Melanocyte of skin (primary cell): ENCODE data around the genes EGFR and CHCHD2.

DNA sequence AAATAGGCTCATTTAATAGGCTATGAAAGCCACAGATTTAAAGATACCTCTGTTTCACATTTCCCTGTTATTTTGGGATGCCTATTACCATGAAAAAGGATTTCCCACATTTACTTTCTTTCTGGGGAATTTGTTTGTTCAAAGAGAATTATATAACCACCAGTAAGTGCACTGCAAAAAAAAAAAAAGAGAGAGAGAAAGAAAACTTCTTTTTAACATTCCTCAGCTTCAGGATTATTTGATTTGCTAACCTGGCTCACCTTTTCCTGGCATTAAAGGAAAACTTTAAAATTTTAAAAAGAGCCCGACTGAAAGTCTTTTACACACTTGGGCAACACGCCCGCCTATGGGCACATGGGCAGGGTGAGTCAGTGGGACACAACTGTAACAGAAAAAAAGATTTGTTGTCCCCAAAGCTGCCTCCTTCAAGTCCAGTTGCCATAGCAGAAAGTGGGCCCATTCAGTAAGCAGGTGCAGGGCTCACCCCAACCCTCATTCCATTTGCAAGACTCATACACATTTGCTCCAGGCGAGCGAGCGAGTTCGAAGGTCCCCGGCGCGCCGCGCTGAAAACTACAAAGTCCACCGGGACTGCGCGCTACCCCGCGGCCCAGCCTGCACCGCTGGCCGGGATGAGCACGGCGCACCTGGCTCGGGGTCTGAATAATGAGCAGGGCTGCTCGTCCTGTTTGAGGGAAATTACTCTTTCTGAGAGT lies 1.4 kb downstream of the COBL start:
- CAGE, long polyA plus RNA, 2 experiments, result no peak in any of the 2 experiments

- CAGE, long polyA plus RNA, 2 experiments, result no peak in any of the 2 experiments
Measured at GRCh38 chr7:51340403-51340840, 23.8 kb upstream of the COBL start.

GRCh38 chr7:53811412-53811783 lies 730.8 kb upstream of the VSTM2A start:
- CAGE, long polyA plus RNA, 2 experiments, result no peak in any of the 2 experiments

DNA sequence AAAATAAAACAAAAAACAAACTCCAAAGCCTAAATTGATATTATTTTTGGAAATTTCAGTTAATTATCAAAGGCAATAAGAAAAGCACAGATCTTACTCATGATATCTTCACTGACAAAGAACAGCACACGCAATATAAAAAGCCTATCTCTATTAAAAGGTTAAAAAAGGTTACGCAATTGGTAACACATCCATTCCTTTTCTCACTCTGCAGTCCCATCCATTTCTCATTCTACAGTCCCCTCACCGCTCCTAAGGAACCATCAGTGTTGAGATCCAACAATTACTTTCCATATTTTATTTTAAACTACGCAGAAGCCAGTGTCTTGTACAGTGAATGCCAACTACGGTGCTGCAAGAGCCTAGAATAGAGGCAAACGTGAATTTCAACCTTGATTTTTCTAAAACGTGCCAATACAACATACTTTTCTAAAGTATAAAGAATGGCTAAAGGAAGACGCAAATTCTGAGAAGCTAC lies 1.2 kb downstream of the SEC61G start:
- CAGE, long polyA plus RNA, 2 experiments, result no peak in any of the 2 experiments

- CAGE, long polyA plus RNA, 2 experiments, result no peak in any of the 2 experiments
Measured at GRCh38 chr7:55018407-55019387, at the start of gene EGFR. Gene EGFR, plus strand, starts transcription at chr7:55019017.

GRCh38 chr7:55046175-55047284 lies 27.7 kb downstream of the EGFR start:
- CAGE, long polyA plus RNA, 2 experiments, result no peak in any of the 2 experiments

DNA sequence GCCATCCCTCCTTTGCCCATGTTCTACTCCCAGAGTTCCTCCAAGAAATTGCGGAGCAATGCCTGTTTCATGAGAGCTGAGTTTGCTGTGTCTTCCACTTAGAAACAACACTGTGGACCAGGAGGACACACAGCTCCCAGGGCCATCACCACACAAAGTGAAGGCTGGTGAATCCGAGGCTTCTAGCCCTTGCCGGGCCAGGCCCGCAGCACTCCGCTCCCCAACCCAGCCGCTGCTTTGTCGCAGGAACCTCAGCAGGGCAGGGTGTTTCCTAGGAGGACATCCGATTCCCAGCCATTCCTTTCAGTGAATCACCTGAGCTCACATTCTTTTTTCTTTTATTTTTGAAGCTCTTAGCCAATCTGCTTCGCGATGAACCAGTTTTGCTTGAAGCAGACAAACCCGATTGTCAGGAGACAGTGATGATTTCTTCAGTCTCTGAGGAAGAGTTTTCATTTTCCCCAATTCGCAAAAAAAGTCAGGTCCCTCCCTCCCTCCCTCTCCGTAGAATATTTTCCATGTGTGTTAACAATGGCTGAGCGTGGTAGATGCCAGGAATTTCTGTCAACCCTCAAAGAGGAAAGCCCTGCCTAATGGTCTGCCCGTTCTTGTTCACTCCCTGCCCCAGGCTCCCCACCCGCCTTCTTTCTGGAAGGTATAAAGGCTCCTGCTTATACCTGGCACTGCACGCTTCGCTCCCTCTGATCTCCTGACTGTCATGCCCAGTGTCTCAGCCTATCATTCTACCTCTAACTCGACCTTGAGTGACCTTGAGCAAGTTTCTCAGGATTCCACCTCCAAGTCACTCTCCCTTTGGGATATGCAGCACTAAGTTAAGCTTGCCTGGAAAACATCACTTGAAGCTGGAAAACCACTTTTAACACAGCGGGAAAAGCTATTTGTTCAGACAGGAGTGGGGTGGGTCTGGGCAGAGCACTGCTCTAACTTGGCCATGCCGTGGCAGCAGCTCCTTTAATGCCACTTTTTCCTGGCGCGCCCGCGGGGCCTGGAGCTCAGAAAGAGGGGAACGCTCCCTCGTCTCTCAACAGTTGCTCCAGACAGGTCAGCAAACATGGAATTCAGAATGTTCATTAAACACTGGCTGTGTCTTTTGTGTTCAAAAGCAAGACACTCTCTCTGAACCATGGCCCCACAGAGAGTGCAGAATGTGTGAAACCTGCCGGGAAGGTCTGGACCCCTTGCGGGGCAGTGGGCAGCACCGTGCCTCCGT lies 35.1 kb downstream of the EGFR start:
- CAGE, long polyA plus RNA, 2 experiments, result no peak in any of the 2 experiments

- CAGE, long polyA plus RNA, 2 experiments, result no peak in any of the 2 experiments
Measured at GRCh38 chr7:55100085-55100974, 81.5 kb downstream of the EGFR start.

DNA sequence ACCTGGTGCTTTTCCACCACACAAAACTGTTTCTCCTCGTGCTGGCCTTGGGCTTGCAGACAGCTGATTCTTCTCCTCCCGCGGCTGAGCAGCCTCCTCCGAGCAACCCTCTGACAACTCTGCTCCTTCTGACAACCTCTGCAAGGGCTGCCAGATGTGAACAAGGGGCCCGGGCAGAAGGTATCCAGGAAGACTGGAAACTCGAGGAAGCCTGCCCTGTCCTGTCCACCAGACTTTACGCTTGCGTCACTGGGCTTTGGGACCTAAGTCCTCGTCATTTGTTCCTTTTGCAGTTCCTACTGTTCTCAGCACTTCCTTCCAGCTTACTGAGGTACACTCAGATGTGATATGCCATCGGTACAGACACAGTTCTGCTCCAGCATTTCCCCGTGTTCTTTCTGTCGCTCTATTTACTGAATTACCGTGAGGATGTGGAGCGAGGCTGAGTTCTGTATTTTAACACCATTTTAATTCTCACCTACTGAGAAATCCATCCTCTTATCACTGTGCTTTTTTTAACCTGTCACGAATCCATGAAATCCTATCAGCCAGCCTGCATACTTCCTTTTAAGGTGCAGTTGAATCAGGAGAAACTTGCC lies 82.3 kb downstream of the EGFR start:
- CAGE, long polyA plus RNA, 2 experiments, result no peak in any of the 2 experiments

GRCh38 chr7:55130389-55131285 lies 111.8 kb downstream of the EGFR start:
- CAGE, long polyA plus RNA, 2 experiments, result no peak in any of the 2 experiments

- CAGE, long polyA plus RNA, 2 experiments, result no peak in any of the 2 experiments
Measured at GRCh38 chr7:55132387-55132811, 113.6 kb downstream of the EGFR start.

GRCh38 chr7:55177508-55178013 lies 158.7 kb downstream of the EGFR start:
- CAGE, long polyA plus RNA, 2 experiments, result no peak in any of the 2 experiments

- CAGE, long polyA plus RNA, 2 experiments, result no peak in any of the 2 experiments
Measured at GRCh38 chr7:55532890-55534151, 39.0 kb downstream of the VOPP1 start.

GRCh38 chr7:55570739-55571272 lies 1.5 kb downstream of the VOPP1 start:
- CAGE, long polyA plus RNA, 2 experiments, result no peak in any of the 2 experiments

- CAGE, long polyA plus RNA, 2 experiments, result no peak in any of the 2 experiments
Measured at GRCh38 chr7:56074041-56074712, 10.1 kb downstream of the SUMF2 start.

DNA sequence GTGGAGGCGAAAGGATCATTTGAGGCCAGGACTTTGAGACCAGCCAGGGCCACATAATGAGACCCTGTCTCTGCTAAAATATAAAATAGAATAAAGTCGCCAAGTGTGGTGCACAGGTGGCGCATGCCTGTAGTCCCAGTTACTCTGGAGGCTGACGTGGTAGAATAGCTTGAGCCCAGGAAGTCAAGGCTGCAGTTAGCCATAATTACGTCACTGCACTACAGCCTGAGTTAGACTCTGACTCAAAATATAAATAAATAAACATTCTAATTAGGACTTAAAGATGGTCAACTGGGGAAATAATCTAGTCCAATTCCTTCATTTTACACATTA lies 771 bp downstream of the CHCHD2 start:
- CAGE, long polyA plus RNA, 2 experiments, result no peak in any of the 2 experiments

- CAGE, long polyA plus RNA, 2 experiments, result start-site peak on the minus strand in 2 of 2 experiments, at chr7:56106427-56106499 at its widest, 1,989 to 11,033 reads per replicate
Measured at GRCh38 chr7:56105872-56106836, at the start of gene CHCHD2. Gene CHCHD2, minus strand, starts transcription at chr7:56106476.

- CAGE, long polyA plus RNA, 2 experiments, result no peak in any of the 2 experiments
Measured at GRCh38 chr7:56175022-56175445, 58.8 kb upstream of the NUPR2 start.

DNA sequence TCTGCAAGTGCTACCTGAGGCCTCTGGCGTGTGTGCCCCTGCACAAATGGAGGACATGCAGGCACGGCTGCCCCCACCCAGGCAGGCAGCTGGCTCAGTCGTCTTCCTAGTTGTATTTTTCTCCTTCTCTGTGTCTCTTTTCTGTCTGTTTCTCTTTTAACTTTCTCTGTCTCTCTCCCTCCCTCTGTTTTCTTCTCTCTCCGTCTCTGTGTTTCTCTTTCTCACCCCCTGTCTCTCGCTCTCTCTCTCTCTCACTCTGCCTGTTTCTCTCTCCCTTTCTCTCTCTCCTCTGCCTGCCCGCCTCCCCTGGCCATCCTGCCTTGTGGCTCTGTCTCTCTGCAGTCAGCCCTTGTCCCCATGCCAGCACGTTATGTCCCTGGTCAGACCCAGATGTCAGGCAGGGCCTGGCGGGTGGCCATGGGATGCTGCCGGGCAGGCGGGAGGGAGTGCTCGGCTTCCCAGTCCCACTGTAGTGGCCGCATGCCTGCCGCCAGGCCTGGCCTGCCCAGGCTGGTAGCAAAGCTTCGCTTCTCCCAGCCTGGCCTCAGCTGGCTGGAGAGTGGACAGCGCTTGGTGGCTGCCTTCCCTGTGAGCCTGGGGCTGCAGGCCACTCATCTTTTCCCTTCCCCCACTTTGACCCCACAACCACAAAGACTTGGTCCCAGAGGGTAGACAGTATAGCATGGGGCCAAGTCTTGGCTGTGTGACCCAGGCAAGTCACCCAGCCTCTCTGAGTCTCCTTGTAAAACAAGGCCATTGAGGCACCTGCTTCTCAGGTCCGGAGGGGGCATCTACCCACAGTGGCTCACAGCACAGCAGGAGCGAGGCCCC lies 121.5 kb upstream of the ZNF716 start:
- CAGE, long polyA plus RNA, 2 experiments, result no peak in any of the 2 experiments

DNA sequence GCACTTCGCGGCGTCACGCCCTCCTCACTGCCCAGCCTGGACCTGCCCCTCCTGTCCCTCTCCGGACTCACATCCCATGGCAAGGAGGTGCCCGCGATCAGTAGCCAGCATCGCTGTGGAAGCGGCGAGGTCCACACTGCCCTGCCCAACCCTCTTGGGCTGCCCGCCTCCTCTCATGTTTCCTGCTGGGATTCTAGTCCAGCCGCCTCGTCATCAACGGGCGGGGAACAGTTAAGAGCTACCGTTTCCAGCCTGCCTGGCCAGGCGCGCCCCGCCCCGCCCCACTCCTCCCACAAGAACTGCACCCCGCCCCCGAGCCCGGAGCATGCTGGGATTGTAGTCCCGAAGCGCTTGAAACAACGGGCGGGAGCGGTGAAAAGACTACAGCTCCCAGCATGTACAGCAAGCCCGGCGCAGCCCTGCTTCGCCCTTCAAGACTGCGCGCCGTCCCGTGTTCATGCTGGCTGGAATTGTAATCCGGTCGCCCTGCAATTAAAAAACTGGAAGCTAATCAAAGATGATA lies 930.5 kb upstream of the ZNF722 start:
- CAGE, long polyA plus RNA, 2 experiments, result no peak in any of the 2 experiments